SP-49 (cell line): ENCODE data around the genes MORN4 and HPSE2.

GRCh38 chr10:97584954-97585966, 1.1 kb downstream of the HOGA1 start:
- PRO-cap = no peak

DNA sequence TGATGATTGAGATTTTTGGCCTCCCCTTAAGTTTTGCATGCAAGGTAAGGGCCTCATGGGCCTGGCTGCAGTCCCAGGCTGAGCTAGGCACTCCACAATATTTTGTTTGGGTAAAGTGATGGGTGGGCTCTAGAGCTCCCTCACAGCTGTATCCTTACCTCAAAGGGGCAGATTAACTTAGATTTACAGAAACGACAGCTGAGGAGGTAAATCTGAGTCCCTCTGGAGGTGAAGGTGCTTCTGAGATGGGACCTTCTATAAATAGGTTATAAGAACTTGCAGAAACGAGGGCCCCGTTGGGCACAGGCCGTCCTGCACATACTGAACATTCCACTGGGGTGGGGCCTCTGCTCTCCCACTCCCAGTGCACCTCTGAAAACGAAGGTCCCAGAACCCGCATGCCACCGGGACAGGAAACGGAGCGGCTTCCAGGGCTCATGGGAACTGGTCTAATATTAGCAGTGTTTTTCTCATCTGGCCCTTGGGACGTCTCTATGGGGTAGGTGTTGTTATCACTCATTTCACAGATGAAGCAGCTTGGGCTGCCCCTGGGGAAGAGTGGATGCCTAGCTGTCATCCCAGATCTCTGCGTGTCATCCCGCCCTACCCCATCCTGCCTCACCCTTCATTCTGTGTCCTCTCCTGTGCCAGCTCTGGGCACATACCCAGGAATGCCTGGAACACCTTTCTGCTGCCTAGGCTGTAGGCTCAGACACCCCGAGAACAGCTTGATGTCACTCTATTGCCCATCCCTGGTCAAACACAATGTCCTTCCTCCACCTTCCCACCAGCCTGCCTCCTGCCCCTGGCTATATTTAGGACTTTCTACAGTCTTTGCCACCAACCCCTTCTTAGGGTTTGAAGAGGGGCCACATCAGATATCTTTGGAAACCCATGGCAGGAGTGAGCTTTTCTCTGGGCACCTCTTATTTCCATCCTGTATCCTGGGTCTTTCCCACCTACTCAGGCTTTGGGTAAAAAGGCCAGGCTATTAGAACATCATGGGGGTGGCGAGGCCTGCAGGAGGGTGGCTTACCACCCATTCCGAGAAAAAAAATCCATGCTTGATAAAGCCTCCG, 19.7 kb downstream of the C10orf62 start:
- PRO-cap = no peak

DNA sequence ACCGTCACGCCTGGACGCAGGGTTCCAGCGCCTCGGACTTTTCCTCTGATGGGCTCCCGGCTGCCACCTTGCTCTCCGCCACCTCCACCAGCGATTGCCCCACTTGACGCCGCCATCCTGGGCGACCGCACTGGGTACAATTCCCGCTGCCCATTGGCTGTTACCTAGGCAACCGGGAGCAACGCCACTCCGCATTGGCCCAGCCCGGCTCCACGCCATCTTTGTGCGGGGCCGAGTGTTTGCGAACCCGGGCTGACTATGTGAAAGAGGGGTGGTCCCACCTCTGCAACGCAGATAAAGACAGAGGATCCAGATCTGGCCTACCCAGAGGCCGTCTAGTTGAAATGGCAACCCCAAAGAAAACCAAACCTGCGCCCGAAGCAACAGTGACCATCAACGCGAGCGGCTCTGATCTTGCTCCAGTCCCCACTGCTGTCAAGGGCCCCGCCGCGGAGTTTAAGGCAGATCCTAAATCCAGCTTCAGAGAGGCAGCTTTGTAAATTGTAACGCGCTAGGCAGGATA, at the start of gene MORN4:
TSS of gene MORN4 (minus strand) at position 132 of the 523 bp plus-strand sequence.
- PRO-cap = unidirectional peak, minus-strand start at position 96 of the sequence

- PRO-cap = no peak
These were observed 570 bp upstream of the MORN4 start for GRCh38 chr10:97633892-97634247.

- PRO-cap = unidirectional peak, minus-strand start at chr10:97714223
These were observed 644 bp downstream of the MARVELD1 start for GRCh38 chr10:97713914-97714834.

DNA sequence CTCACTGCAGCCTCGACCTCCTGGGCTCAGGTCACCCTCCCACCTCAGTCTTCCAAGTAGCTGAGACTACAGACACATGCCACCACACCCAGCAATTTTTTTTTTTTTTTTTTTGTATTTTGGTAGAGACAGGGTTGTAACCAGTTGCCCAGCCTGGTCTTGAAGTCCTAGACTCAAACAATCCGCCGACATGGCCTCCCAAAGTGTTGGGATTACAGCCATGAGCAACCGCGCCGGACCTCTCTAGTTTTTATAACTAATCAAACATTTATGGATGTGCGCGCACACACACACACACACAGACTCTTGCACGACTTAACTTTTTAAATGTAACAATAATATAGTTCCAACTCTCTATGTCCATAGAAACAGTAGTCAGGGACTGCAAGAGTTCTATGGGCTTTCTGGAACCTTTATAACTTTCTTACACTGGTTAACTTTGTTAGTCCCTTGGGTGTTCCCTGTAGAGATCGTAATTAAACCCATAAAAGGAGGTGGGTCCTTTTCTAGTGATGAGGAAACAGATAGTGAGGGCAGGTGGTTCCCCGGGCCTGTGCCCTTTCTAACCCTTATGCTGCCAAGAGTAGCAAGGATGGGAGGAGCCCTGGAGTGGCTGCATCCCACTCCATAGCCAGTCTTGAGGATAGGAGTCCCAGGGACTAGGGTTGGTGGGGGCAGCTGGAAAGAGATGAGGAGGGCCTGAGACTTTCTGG, 8.4 kb downstream of the MARVELD1 start:
- PRO-cap = no peak

DNA sequence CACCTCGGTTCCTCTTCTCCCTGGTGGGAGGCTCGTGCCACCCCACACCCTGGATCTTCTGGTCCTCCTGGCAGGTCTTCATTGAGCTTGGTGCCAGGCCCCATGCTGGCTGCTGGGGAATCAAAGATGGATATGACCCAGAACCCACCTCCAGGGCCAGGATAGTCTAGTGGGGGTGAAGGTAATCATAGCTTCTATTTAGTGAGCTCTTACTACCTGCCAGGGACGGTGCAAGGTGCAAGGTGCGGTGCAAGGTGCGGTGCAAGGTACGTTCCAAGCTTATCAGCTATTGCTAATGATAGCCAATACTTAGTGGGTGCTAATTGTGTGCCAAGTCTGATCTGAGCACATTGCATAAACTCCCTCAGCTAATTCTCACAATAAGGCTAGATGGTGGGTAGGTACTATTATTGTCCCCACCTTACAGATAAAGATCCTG, 604 bp upstream of the SFRP5 start:
- PRO-cap = no peak

GRCh38 chr10:97888842-97889504, 39.3 kb downstream of the GOLGA7B start:
- PRO-cap = no peak

GRCh38 chr10:98152933-98153445, 18.5 kb downstream of the R3HCC1L start:
- PRO-cap = no peak

DNA sequence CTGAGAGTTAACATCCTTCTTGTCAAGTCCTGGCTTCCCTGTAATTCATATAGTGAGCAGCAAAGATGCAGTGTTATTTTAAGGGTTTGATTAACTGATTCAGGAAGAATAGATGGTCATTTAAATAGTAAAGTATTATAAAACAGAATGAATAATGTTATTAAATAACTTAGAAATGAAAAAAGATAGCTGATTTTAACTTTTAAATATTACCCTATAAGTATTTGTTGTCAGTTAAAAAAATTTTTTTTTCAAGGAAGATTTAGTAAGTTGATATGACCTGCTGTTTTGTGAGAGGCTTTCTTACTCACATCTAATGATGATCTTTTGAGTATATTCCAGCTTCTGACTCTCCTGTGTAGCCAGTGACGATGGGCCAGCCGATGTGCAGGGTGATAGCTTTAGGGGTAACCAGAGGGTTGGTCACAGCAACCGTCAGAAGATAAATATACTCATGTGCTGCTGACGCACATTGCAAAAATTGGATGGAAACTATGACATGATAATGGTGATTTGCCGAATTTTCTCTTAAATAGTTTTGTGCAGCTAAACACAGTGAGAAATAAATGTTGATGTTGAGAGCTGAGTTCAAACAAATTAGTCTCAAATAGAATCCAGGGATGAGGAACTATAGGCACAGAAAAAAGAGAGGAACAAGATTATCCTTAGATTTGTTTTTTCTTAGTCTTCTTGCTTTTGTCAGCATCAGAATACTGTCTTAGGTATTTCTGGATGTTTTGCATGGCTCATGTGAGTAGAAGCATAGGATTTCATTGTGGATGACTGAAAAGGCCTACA, 29.4 kb downstream of the R3HCC1L start:
- PRO-cap = no peak

DNA sequence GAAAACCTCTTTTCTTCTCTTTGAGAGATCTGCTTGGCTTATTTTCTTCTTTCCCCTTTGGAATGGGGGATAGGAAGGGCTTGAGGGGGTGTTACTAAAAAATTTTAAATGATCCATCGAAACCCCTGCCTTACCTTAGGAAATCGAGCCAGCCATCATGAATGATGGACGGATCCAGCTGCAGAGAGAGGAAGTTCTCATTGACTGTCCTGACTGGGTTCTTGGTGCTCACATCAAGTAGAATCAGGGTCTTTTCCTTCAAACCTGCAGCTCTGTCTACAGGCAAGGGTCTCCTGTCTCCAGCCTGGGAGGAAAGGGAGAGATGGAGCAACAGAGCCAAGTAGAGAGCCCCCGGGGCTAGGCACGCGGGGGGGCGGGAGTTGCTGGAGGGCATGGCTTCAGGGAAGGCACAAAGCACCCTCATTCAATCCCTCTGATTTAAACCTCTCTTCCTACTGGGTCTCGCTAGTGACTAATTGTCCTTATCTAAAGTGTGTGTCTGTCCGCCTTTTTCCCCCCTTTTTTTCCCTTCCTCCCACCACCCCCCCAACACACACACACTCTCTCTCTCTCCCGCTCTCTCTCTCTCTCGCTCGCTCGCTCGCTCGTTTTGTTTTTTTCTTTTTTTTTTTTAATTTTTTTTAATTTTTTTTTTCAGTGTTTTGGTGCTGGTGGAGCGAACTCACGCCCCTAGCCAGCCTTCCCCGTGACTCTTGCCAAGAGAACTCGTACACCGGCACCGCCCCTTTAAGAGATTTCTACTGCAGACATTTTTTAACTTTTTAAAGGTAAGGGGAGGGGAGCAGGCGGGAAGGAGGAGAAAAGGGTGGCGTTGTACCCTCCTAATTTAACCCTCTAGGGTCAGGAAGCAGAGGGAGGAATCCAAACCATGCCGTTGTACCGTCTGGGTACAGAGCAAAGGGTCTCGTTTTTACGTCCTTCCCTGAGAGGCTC, at the start of gene HPSE2:
TSS of gene HPSE2 (minus strand) at position 474 of the 954 bp plus-strand sequence.
- PRO-cap = no peak

GRCh38 chr10:99522566-99523258, 10.0 kb upstream of the NKX2-3 start:
- PRO-cap = no peak

DNA sequence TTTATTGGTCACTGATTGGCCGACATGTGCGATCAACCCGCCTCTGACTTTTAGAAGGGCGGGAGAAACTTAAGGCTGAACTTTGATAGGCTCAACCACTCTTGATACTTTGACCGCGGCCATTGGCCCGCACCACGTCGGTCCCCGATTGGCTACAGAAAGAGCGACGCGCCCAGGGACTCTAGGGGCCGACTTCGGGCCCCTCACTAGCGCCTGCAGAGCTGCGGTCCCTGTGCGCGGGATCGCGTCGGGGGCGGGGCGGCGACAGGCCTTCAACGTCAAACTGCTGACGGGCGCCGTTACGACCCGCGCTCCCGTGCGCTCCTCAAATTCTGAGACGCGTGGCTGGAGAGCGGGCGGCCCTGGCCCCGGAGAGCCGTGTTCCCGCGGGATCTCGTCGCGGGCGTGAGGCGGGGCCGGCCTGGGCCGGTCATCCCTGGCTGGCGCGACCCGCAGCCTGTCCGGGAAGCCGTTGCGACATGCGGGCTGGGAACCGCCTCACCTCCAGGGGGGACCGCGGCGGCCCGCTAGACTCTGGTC, 471 bp upstream of the SLC25A28 start:
- PRO-cap = unidirectional peak, plus-strand start at position 218 of the sequence; bidirectional peak, plus-strand start at position 328 of the sequence, minus-strand start at position 334 of the sequence

DNA sequence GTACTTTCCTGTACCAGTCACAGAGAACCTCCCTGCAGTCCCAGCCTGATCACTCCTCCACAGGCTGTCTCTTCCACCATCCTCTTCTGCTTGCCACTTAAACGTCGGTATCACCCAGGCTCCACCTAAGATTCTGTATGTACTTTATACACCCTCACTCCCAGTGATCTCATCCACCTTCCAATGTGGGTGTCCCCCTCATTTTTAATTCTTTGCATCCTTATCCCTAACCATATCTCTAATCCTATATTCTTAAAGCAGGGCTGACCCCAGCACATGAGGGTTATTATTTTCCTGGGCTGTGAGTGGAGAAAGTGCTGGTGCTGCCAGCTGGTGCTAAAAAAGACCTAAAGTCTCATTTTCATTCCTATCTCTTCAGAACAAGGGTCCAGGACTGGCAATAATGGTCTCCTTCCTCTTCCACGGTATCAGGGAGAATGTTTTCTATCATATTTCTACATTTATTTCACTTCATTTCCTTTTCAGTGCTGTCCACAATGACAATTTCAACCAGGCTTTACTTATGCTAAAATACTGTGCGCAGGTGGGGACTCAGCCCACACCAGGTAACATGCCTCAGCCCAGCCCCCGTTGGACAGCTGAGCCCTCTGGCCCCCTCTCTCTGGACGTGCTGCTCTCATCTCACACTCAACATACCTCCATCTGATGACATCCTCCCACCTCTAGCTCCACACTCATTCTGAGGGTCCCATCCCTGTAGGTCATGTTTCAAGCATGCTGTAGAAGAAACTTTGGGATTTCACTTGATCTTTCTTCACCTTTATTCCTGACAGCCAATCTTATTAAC, 15.2 kb downstream of the COX15 start:
- PRO-cap = no peak

GRCh38 chr10:99845773-99846062, 63.3 kb downstream of the ABCC2 start:
- PRO-cap = no peak

DNA sequence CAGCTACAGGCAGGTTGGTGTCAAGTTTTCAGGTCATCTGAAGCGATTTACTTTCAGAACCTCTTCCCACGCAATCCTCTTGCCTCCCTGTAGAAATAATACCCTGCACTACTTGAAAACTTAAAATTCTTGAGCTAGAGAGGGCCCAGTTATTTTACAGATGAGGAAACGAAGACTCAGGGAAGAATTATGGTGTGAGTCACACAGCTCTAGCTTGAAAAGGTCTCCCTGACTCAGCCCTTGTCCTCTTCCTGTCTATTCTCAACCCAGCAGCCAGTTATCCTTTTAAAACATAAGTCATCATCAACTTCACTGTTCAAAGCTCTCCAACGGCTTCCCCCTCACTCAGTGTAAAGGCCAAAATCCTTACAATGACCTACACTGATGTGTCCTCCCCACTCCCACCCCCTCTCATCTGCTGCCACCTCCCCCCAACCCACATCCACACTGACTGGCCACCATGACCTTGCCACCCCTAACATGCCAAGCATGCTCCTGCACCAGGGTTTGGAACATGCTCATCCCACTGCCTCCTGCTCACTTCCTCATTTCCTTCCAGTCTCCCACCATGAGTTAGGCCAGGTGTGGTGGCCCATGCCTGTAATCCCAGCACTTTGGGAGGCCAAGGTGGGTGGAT, 3.4 kb downstream of the DNMBP start:
- PRO-cap = no peak

- PRO-cap = no peak
These were observed 10.0 kb upstream of the DNMBP start for GRCh38 chr10:100019770-100020139.

DNA sequence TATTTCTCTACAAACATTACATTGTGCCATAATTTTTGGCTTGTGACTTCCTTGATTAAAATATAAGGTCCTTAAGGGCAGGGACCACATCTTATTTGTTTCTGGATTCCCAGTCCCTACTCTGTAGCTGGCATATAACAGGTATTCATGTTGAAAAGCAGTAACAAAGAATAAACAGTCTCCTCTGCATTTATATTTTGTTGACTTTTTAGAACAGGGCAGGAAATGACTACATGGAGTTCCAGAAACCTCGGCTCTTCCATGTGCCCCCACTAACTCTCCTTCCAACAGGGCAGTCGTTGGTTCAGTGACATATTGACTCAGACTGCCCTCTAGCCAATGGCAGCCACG, 19.7 kb upstream of the CPN1 start:
- PRO-cap = no peak

- PRO-cap = no peak
These were observed 1.8 kb upstream of the ERLIN1 start for GRCh38 chr10:100187568-100188090.

- PRO-cap = no peak
These were observed 7.7 kb upstream of the CHUK start for GRCh38 chr10:100236931-100237568.